ENCODE results near the genes IFRD1 and FOXP2.

DNA sequence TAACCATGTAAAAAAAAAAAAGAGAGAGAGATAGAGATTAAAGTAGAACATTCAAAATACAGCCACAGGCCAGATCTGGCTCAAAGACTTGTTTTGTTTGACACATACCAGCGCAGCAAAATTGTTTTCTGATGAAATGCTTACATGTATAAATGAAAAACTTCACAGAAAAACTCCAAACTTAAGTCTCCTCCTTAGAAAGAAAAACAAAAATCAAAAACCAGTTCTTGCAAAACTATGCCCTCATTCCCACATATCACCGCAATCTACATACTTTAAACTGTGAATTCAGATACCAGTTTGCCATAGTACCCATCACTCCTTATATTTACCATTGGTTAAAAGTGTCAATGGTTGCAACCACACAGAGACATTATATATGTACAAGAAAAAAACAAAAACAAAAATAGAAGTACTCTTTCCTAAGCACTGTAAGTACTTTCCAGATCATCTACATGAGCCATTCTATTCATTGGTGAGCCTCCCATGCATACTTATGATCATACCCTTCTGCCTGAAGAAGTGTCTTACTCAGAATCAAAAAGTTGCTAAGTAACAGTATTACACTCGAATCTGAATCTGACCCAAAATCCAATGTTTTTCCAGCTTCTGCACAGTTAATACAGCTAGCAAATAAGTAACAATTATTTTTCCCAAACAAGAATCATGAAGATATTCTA, 124.0 kb downstream of the LRRN3 start:
- RRBS, result no CpG with 5 or more reads among the region's 3 CpGs

GRCh38 chr7:111439077-111439610, 123.1 kb downstream of the IMMP2L start:
- RRBS, result no CpG with 5 or more reads among the region's 2 CpGs

DNA sequence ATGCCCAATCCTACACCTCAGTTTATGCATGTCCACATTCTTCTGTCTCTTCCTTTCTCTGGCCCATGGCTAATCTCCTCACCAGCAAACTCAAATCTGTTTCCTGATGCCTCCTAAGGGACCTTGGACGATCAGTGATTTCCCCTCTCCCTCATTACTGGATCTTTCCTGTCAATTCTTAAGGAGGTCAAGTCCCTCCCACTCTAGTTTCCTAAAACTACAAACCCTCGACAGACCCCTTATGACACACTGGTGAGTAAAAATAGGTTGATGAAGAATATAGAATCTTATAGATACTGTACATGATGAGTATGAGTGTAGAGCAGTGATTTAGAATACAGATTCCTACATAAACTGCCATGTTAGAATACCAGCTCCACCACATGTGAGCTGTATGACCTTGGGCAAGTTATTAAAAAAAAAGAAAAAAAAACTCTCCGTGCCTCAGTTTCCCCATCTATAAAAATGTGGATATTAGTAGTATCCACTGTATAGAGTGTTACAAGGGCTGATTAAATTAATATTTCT, 236.2 kb downstream of the DOCK4 start:
- RRBS, result no CpG with 5 or more reads among the region's 3 CpGs

DNA sequence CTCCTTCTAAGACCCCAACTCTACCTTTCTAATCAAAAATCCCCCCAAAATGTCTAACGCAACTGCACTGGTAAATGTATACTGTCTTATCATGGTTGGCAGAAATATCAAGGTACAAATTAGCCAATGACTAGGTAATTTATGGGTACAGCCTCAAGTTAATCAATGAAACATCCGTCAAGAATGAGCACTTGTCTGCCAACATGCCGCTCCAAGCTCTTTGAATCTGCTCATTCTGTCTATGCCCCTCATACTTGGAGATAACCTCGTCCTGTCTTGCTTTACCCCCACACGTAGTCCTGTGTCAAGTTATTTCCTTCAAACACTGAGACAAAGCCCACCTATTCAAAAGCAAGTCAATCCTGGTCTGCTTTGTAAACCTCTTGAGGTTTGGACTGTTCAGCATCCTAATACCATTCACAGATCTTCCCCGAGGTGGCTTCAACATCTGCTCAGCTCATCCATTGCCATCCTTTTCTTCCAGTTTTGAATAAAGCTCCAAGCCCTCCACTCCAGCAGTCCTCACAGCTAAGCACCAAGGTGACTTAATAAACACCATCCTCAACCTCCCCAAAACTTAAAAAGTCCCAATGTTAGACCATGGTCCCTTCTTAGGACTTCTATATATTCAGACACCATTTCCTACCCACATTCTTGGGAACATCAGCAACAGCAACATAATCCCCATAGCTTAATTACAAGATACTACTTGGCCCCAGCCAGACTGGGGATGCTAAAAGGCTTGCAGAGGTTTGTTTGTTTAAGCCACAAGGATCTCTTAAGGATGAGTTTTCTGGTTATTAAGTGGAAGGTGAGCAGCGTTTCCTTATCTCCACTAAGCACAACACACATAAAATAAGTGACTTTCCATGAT, 55.8 kb downstream of the DOCK4 start:
- RRBS, result no CpG with 5 or more reads among the region's 7 CpGs

DNA sequence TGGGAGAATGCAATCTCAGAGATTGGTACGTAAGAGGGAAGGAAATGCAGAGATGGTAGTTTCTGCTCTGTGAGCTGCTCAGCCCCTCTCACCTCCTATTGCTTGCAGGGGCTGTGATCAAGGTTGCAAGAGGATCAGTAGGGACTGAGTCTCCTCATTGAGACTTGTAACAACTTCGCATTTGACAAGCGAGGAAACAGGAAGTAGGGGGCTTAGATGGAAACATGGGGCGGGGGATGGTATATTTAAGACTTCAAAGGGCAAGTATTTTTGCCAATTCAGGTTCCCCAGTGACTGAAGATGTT, 28.3 kb upstream of the IFRD1 start:
- RRBS, result no CpG with 5 or more reads among the region's 4 CpGs

GRCh38 chr7:112449826-112450884, at the start of gene IFRD1:
TSS of gene IFRD1 (plus strand) at chr7:112450460.
- RRBS, result 3% methylated on average over 10 of the region's 78 CpGs

DNA sequence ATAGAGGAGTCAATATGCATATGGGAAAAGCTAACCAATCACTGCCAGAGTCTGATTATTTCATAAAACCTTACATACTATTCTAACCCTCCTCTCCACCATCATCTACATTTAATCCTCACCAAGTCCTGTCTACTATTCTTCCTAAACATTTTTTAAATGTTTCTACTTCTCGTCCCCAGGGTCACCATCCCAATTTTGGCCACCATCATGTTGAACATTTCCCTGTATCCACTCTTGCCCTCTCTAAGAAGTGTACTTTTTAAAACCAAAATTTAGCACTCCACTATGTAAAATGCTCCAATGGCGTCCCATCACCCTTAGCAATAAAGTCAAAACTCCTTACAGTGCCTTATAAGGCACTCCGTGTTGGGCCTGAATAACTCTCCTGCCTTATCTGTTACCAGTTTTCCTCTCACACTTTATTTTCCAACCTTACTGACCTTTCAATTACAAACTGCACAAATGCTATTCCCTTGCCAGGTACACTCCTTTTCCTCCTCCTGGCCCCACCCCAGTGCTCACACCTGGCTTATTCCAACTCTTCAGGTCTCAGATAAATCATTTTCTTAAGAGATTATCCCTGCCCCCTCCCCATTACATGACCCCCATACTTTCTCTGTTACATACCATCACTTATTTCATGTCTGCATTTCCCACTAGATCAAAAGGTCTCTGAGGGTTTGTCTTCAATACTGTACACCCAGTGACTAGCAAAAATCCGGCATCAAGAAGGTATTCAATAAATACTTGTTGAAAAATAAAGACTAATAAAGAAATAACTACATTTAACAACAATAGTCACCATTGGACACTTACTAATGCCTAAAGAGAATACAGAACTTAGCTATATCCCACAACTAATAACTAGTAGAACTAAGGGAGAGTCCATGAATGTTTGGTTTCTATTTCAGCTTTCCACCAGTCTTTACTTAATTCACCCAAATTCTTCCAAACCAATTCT, 1.3 kb downstream of the TMEM168 start:
- RRBS, result no CpG with 5 or more reads among the region's 4 CpGs

GRCh38 chr7:112940726-112941112, 1.0 kb upstream of the BMT2 start:
- RRBS, result no CpG with 5 or more reads among the region's 6 CpGs

- RRBS, result no CpG with 5 or more reads among the region's 9 CpGs
These were observed at the start of gene FOXP2 for GRCh38 chr7:114414605-114415382. TSS of gene FOXP2 (plus strand) at chr7:114414815.

DNA sequence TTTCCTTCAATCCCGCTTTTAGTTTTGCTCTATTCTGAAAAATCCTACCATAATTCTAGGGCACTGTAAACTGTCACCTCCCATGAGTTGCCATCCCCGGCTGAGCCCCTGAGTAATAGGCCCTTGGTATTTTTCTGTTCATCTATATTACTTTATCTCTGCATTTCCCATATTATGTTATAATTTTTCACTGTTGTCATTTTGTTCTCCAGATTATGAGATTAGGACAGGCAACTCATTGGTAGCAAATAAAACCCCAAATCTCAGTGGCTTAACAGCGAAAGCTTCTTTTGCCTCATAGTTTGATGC, 184.5 kb upstream of the MDFIC start:
- RRBS, result no CpG with 5 or more reads among the region's 3 CpGs

- RRBS, result no CpG with 5 or more reads among the region's 4 CpGs
These were observed 37.0 kb downstream of the TFEC start for GRCh38 chr7:115993634-115993981.

DNA sequence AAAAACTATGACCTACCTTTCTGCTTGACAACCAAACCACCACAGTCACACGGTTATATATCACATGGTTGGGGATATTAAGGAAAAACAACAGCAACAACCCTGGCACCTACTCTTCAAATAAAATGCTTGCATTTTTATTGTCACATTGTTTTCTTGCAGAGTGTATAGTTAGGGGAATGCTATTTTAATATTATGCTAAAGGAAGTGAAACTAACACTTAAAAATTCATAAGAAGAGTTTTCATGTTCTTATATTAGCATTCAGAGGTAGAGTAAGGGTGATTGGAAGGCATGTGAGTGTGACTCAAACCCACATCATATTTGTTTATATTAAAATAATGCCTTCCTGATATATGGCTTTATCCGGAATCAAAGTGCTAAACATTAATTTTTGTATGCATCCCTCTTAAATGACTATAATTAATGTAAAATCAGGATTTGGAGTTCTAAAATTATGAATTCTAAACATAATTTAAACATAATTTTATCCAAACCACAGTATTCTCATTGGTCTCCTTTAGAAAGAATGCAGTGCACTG, 59.7 kb upstream of the TES start:
- RRBS, result no CpG with 5 or more reads among the region's 2 CpGs

GRCh38 chr7:116226335-116226964, 16.1 kb downstream of the TES start:
- RRBS, result no CpG with 5 or more reads among the region's 7 CpGs

DNA sequence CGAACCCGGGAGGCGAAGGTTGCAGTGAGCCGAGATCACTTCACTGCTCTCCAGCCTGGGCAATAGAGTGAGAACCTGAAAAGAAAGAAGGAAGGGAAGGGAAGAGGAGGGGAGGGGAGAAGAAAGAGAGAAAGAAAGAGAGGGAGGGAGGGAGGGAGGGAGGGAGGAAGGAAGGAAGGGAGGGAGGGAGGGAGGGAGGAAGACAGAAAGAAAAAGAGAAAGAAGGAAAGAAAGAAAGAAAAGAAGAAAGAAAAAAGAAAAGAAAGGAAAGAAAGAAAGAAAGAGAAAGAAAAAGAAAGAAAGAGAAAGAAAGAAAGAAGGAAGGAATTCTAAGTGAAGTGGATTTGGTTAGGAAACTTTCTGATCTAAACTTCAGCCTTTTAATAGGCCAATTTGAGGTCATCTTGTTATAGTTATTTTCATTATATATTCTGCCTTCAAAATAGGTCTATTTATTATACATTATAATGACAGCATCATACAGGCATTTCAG, 4.3 kb downstream of the CAV2 start:
- RRBS, result no CpG with 5 or more reads among the region's 4 CpGs

GRCh38 chr7:116706366-116706894, 34.4 kb downstream of the MET start:
- RRBS, result no CpG with 5 or more reads among the region's 4 CpGs

GRCh38 chr7:116731523-116732159, 59.6 kb downstream of the MET start:
- RRBS, result no CpG with 5 or more reads among the region's 11 CpGs

- RRBS, result no CpG with 5 or more reads among the region's 6 CpGs
These were observed 90.8 kb upstream of the CAPZA2 start for GRCh38 chr7:116771646-116771968.

- RRBS, result no CpG with 5 or more reads among the region's 1 CpG
These were observed 76.2 kb upstream of the CAPZA2 start for GRCh38 chr7:116786264-116786569.

- RRBS, result no CpG with 5 or more reads among the region's 3 CpGs
These were observed 52.8 kb upstream of the CAPZA2 start for GRCh38 chr7:116809488-116810083.